ENCODE measurements around the gene CCDC68.

- PRO-cap = no peak
Measured at GRCh38 chr18:49958348-49959669, 145.5 kb upstream of the ACAA2 start.

DNA sequence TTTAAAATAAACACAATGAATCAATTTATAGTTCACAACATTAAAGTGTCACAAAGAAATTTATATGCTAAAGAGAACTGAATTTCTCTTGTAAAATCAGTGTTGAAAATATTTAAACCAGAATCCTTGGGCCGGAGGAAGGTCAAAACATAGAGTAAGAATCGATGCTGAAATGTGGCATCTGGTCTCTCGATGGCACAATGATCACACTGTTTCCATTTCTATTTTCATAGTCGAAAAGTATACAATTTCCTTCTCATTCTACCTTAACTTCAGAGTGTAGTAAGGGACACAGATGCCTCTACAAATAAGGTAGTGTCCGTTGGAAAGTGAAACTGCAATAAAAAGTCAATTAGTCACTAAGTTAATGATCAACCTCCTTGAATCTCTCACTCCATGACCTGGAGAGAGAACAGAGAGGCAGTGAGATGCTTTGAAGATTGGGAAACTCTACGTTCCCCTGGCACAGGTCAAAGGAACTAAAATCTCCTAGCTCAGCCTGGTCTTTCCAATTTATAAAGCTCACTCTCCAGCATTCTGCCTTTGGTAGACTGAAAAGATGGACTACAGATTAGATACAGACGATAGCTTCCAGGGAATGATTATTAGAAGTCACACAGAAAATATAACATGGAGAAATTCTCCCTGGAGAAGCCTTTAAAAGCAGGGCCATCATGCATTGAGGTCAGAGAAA is 153.8 kb upstream of the ACAA2 start:
- PRO-cap = no peak

GRCh38 chr18:50135084-50135629 is 59.8 kb downstream of the MYO5B start:
- PRO-cap = no peak

GRCh38 chr18:50188693-50189124 is 6.2 kb downstream of the MYO5B start:
- PRO-cap = no peak

- PRO-cap = no peak
Measured at GRCh38 chr18:50192758-50194047, 1.7 kb downstream of the MYO5B start.

- PRO-cap = no peak
Measured at GRCh38 chr18:50284870-50285377, 2.6 kb downstream of the CXXC1 start.

DNA sequence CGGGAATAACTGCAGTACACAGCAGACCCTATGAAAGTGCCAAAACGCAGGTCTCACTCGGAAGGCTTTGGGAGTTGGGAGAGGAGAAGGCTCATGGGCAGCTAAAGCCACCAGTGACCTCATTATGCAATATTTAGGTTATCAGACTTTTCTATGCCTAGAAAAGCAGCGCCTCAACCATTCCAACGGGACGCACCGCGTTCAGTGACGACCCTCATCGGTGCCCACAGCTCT is 887 bp upstream of the MAPK4 start:
- PRO-cap = no peak

GRCh38 chr18:50727118-50727404 is 92.8 kb downstream of the MRO start:
- PRO-cap = no peak

GRCh38 chr18:50757257-50757946 is 62.4 kb downstream of the MRO start:
- PRO-cap = no peak

DNA sequence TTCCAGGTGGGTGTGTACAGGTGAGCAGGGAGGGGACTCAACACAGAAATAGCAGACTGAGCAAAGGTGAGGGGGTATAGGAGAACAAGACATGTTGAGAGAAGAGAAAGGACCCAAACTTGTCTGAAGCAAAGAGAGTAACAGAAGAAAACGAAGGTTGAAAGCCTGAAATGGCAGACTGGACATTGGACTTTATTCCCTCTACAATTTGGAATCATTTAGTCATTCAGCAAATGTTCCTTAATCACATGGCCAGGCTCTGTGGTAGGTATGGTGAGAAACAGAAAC is 23.3 kb downstream of the MRO start:
- PRO-cap = no peak

GRCh38 chr18:50853839-50854351 is 25.0 kb upstream of the ME2 start:
- PRO-cap = no peak

- PRO-cap = no peak
Measured at GRCh38 chr18:51048789-51049399, 18.9 kb downstream of the SMAD4 start.

DNA sequence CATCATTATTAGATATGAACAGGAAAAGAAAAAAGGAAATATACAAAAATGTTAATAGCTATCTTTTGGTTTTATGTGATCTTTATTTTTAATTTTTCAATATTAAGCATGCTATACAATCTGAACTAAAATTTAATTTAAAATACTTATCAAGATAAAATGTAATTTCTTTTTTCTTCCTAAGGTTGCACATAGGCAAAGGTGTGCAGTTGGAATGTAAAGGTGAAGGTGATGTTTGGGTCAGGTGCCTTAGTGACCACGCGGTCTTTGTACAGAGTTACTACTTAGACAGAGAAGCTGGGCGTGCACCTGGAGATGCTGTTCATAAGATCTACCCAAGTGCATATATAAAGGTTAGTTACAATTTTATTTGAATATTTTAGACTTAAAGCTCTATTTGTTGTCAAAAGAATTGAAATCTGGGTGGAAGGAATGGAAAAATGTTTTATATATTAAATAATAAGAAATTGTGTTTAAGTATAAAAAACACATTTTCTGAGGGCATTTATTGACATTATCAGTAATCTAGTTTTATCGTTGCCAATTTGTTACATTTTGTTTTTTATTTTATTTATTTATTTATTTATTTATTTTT is 36.9 kb downstream of the SMAD4 start:
- PRO-cap = no peak

DNA sequence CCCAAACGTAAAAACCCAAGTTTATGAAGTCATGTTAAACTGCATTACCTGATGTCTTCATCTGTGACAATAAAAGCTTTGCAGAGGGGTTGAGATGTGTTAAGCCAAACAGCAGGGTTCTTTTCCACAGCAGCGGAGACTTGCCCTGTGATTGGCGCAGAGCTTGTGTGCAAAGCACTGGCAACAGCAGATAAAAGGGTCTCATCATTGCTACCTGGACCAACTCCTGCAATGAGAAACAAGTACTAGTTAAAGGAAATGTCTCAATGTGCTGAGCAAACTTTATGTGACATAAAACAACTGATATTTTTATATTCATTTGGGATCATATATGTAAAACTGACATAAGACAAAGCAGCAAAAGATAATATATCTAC is 60.0 kb downstream of the MBD2 start:
- PRO-cap = no peak

DNA sequence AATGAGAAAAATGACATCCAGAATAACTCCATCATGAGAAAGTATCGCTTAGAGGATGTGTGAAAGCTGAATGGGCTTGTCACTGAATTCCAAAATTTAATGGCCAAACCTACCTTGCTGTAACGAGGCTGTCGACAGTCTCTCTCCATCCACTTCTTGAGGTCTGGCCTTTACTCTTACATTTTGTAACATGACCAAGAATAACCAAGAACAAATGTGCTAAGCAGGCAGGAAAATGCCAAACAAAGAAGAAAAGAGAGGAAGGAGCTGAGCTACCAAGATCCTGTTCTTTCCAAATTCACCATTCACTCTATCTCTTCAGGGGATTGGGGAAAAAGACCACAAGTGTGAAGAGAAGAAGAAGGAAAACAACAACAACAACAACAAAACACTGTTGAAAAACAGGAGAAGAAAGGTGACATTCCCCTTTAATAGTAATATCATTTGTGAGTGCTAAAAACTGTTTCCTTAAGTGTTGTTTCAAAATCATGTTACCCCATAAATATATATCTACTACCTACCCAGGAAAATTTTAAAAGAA is 10.4 kb upstream of the MBD2 start:
- PRO-cap = no peak

- PRO-cap = no peak
Measured at GRCh38 chr18:54833561-54833950, 5.3 kb downstream of the RAB27B start.

DNA sequence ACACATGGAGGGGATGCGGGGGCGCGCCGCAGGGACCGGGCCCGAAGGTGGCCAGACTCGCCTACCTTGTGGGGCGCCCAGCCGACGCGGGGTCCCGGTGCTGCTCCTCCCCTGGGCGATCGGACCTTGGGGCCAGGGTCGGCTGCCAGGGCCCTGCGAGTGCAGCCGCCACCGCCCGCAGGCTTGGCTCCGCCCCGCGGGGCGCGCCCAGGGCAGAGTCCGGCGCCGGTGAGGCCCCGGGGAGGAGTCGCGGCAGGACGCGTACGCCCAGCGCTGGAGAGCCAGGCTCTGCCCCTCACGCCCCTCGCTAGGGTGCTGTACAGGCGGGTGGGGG is at the start of gene CCDC68:
CCDC68 (minus strand) TSS at position 191 of the 334 bp plus-strand sequence.
- PRO-cap = no peak

DNA sequence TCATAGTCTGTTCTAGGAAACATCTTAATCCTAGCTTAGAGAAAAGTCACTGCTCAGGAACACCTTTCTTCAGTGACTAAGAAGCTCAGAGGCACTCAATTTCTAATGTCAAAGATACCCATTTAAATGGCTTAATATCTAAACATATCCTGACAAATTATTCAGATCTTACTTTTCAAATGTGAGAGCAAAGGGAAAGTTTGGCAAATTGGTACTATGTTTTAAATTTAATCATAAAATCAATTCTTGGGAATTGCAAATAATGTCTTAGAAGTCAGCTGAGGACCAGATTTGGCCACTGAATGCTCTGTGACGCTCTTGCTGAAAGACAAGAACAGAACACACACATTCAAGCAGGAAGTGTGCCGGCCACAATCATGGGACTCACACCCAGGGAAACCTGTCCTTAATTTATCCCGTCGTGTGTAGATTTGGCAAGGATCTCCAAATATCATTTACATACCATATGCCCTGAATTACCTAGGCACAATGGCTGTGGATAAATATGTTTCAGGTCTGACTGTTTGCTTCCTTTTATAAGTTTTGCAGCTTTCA is 253.2 kb downstream of the TCF4 start:
- PRO-cap = no peak

DNA sequence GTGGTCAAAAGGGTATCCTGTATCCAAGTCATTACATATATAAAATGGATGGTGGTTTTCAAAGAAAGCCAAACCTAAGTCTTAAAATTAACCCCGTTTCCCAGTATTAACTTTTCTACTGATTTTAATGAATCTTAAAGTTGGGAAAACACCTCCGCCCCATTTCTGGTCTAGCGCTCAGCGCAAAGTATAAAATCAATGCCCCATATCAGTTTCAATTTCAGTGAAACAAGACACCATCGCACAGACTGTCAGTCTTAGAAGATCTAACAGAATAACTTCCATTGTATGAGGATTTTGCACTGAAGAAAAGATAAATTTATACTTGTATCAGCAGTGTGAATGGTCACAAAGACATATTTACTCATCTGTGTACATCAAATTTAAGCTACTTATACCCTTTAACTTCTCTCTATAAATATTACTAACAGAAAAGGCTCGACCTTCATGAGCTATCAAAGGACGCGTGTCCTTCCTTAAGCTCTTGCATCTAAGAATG is 183.2 kb downstream of the TCF4 start:
- PRO-cap = no peak

- PRO-cap = no peak
Measured at GRCh38 chr18:55731966-55732359, 144.0 kb upstream of the TCF4 start.

All from H9 (cell line).